H1 (cell line): ENCODE data around the genes MCTS2 and DUSP15.

- RRBS = no CpG with 5 or more reads among the region's 6 CpGs
CAGE:
- cytosol, long polyA plus RNA = no peak
- long polyA plus RNA = no peak
- nucleus, long polyA plus RNA = no peak
These were observed 46.7 kb downstream of the GINS1 start for GRCh38 chr20:25454211-25454457.

GRCh38 chr20:25582593-25582878 lies 2.8 kb downstream of the NINL start:
- RRBS = no CpG with 5 or more reads among the region's 1 CpG
CAGE:
- cytosol, long polyA plus RNA = no peak
- long polyA plus RNA = no peak
- nucleus, long polyA plus RNA = no peak

GRCh38 chr20:26009348-26009979 lies 312.8 kb upstream of the ZNF337 start:
- RRBS = no CpG with 5 or more reads among the region's 28 CpGs
CAGE:
- cytosol, long polyA plus RNA = no peak
- long polyA plus RNA = no peak
- nucleus, long polyA plus RNA = no peak

DNA sequence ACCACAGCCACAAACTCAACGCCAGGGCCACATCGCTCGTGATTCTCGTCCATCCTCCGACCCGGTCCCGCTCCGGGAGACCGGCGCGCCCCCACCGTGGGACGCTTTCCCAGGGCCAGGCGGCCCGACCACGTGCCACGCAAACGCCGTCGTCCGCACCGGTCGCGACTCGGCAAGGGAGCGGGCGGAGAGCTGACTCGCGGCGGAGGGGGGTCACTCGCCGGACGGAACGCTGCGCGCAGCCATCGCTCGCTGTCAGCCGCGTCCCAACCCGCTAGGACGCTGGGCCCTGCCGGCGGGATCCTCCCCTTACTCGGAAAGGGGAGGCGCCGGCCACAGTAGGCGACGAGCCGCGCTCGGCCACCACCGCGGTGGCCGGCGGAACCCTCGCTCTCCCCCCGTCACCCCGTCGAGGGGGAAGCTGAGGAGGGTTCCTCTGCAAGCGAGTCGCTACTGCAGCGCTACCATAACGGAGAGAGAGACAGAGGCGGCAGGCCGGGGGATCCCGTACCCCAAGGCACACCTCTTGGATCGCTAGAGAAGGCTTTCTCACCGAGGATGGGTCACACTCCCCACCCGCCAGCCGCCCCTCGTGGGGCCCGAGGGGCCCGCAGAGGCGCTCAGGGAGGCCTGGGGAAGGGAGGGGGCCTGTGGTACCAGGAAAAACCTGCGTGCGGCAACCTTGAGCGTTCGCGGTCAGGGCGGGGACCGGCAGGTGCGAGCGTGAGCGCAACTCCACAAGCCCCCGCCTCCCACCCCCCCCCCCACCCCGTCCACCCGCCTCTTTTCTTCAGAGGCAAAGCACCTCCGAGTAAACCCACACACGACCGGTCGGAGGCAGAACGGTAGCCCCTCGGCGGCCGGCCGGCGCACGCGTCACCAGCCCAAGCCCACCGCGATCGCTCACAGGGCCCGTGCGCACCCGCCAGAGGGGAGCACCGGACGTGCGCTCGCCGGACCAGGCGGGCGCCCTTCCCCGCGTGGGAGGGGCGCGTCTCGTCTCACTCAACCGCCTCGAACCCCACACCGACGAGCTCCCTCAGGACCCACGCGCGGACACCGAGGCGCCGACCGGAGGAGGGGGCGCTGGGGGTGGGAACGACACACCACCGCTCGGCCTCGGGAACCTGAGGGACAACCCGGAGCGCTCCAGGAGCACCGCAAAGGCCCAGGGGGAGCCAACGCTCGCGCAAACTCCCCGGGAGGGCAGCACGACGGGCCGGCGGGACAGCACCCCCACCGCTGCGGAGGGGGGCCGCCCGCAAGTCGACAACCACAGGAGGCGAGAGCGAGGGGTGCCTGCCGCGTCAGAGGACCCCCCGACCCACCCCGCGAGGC lies 512.2 kb upstream of the ZNF337 start:
- RRBS = 7% methylated on average over 94 of the region's 157 CpGs
CAGE:
- cytosol, long polyA plus RNA = no peak
- long polyA plus RNA = no peak
- nucleus, long polyA plus RNA = no peak

DNA sequence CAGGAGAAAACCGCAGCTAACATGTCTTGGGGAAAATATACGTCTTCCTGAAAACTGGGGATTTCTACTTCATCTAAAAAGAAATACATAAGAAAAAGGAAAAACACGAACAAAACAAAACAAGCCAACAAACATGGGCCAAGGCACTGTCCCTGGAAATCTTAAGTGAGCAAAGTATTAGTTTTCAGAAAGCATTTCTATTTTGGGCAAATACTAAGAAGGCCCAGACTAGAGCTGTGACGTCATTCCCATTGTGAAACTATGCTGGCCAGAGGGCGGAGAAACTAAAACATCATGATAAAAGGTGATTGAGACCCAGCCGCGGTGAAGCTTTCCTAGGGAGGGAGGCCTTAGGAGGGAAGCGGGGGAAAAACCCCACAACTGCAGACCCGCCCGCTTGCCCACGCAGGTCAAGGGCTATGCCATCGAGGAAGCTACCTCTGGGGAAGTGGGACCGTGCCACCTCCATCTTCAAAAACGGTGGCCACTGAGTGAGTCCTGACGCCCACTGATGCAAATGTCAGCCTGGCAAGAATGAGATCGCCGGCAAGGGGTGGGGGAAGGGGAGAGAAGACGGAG lies 1504.8 kb upstream of the DEFB115 start:
- RRBS = no CpG with 5 or more reads among the region's 18 CpGs
CAGE:
- cytosol, long polyA plus RNA = no peak
- long polyA plus RNA = no peak
- nucleus, long polyA plus RNA = no peak

GRCh38 chr20:30288843-30289278 lies 968.6 kb upstream of the DEFB115 start:
- RRBS = no CpG with 5 or more reads among the region's 7 CpGs
CAGE:
- cytosol, long polyA plus RNA = no peak
- long polyA plus RNA = no peak
- nucleus, long polyA plus RNA = no peak

DNA sequence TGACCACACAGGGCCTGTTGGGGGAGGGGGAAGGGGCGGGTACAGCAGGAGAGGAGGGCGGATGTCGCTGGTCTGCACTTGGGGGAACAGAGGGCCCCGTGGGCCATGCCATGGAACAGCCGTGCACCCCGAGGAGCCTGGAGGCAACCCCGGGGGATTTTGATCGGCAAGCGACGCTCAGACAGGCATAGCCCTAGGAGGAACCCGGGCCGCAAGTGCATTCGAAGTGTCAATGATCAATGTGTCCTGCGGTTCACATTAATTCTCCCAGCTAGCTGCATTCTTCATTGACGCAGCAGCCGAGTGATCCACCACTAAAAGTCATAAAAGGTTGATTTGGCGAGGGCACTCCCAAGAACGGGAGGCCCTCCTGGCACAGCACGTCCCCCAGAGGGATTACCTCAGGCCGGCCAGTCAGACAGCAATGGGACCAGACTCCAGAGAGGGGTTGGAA lies 772.7 kb upstream of the DEFB115 start:
- RRBS = no CpG with 5 or more reads among the region's 20 CpGs
CAGE:
- cytosol, long polyA plus RNA = no peak
- long polyA plus RNA = no peak
- nucleus, long polyA plus RNA = no peak

DNA sequence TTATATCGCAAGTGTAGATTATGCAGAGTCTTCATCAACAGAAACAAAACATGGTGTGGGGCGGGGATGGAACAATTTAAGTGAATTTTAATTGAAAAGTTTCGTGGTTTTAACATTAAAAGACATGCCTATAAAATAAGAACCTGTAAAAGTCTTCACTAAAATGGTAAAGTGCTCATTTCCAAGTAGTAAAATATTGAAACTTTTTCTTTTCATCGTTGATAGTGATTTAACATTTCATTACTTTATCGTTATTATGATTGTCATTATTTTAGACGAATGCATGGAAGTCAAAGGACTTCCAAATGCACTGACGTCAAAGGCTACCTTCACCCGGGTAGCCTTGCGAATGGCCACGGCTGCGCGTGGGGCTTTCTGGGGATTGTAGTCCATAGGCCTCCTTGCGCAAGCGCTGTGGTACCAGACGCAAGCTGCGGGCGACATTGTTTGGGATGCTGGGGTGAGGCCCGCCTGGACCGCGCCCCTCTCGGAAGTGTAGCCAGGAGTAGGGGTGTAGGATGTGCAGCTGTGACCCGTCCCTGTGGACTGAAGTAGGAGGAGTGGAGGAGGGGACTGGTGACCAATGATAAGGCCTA lies 720.2 kb upstream of the DEFB115 start:
- RRBS = no CpG with 5 or more reads among the region's 22 CpGs
CAGE:
- cytosol, long polyA plus RNA = no peak
- long polyA plus RNA = no peak
- nucleus, long polyA plus RNA = no peak

DNA sequence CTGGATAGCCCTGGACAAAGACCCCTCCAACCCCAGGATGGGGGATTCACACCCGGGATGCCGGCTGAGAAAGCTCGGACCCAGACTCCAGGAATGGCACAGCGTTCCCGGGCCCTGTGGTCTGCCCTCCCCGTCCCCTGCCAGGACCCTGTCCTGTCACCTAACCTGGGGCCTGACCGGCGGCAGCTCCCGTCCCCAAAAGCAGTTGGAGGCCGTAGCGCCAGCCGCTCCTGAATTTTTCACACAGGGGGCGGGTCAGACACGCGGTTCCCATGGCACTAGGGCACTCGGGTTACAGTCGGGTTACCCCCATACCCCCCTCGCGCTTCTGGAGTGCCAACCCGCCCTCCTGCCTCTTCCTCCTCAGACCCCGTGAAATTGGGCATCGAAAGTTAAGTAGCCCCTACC lies 434 bp downstream of the REM1 start:
- RRBS = 88% methylated on average over 6 of the region's 22 CpGs
CAGE:
- cytosol, long polyA plus RNA = no peak
- long polyA plus RNA = no peak
- nucleus, long polyA plus RNA = no peak

DNA sequence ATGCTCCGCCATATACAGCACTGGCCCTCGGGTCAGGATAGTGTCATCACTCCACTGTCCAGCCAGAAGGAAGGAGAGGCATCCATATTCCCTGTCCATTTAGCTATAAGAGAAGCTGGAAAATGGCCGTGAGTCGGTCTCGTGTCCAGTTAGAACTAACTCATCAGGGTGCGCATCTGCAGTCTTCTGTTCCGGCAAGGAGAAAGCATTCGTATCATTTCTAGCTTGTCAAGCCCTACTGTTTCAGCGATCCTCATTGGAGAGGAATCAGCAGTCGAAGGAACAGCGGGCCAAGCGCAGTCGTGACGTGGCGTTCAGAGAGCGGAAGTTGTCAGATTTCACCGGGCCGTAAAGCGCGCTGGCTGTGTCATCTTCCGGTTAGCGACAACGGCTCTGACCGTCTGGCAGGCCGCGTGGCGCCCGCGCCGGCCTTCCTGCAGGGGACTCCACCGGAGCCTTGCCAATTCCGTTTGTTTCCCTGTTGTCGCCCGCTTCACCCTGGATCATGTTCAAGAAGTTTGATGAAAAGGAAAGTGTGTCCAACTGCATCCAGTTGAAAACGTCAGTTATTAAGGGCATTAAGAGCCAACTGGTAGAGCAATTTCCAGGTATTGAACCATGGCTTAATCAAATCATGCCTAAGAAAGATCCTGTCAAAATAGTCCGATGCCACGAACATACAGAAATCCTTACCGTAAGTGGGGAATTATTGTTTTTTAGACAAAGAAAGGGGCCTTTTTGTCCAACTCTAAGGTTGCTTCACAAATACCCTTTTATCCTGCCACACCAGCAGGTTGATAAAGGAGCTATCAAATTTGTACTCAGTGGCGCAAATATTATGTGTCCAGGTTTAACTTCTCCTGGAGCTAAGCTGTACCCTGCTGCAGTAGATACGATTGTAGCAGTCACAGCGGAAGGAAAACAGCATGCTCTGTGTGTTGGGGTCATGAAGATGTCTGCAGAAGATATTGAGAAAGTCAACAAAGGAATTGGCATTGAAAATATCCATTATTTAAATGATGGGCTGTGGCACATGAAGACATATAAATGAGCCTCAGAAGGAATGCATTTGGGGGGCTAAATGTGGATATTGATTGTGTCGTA lies at the start of gene MCTS2:
Gene MCTS2 (plus strand): TSS at position 381 of the 1,104 bp plus-strand sequence.
- RRBS = 11% methylated on average over 10 of the region's 42 CpGs
CAGE:
- cytosol, long polyA plus RNA = start-site peak on the plus strand centred at position 436 of the sequence, 50 bp wide, 664 reads
- long polyA plus RNA = start-site peak on the plus strand centred at position 417 of the sequence, 72 bp wide, 831 and 1,392 reads in 2 replicates
- nucleus, long polyA plus RNA = start-site peak on the minus strand centred at position 319 of the sequence, 30 bp wide, 15 reads; start-site peak on the plus strand centred at position 414 of the sequence, 77 bp wide, 1,012 reads

GRCh38 chr20:31551445-31552410 lies 4.5 kb downstream of the MCTS2 start:
- RRBS = no CpG with 5 or more reads among the region's 11 CpGs
CAGE:
- cytosol, long polyA plus RNA = no peak
- long polyA plus RNA = no peak
- nucleus, long polyA plus RNA = no peak

DNA sequence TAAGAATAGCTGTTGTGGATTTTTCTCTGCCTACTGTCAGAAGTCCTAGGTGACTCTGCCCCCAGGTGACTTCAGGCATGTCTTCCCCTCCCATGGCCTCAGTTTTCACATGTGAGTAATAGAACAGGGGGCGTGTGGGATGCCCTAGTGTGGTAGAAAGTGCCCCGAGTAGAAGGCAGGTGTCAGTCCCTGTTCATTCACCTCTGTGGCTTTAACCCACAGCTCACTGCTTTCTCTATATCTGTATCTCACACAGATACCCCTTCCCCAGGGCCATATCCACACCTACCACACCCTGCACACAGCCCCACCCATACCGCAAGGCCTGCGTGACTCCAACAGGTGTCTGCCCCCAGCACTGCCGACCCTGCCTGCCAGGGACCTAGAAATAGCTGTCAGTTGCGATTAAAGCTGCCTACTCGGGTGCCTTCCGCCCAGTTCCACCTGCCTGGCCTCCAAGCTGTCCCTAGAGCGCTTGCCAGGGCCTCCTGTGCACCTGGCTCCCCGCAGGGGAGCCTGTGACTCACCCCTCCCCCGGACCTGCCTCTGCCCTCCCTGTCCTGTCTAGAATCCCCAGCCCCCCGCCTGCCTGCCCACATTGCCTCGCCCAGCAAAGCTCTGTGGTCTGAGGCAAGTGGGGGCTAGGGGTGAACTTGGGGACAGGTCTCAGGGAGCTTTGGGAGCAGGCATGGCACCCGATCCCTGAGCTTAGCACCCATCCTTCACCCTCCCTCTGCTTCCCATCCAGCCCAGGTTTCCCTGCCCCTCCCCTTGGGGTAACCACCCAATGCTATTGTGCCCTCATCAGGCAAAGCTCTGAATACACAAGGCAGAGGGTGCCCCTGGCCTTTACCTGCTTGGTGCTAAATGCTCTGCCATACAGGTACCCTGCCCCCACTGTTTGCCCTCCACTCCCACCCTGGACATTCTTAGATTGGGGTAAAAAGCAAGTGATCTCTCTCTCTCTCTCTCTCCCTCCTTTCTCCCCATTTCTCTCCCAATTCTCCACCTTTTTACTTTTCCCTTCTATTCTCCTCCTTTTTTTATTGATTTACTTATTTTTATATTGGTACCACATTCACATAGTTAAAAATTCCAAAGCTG lies 19.7 kb downstream of the MCTS2 start:
- RRBS = no CpG with 5 or more reads among the region's 14 CpGs
CAGE:
- cytosol, long polyA plus RNA = no peak
- long polyA plus RNA = no peak
- nucleus, long polyA plus RNA = no peak

- RRBS = no CpG with 5 or more reads among the region's 14 CpGs
CAGE:
- cytosol, long polyA plus RNA = no peak
- long polyA plus RNA = no peak
- nucleus, long polyA plus RNA = no peak
These were observed 22.1 kb downstream of the MCTS2 start for GRCh38 chr20:31568917-31569988.

GRCh38 chr20:31593244-31594168 lies 11.6 kb upstream of the ID1 start:
- RRBS = no CpG with 5 or more reads among the region's 14 CpGs
CAGE:
- cytosol, long polyA plus RNA = no peak
- long polyA plus RNA = no peak
- nucleus, long polyA plus RNA = no peak

GRCh38 chr20:31633331-31633728 lies 4.4 kb upstream of the COX4I2 start:
- RRBS = no CpG with 5 or more reads among the region's 11 CpGs
CAGE:
- cytosol, long polyA plus RNA = no peak
- long polyA plus RNA = no peak
- nucleus, long polyA plus RNA = no peak

DNA sequence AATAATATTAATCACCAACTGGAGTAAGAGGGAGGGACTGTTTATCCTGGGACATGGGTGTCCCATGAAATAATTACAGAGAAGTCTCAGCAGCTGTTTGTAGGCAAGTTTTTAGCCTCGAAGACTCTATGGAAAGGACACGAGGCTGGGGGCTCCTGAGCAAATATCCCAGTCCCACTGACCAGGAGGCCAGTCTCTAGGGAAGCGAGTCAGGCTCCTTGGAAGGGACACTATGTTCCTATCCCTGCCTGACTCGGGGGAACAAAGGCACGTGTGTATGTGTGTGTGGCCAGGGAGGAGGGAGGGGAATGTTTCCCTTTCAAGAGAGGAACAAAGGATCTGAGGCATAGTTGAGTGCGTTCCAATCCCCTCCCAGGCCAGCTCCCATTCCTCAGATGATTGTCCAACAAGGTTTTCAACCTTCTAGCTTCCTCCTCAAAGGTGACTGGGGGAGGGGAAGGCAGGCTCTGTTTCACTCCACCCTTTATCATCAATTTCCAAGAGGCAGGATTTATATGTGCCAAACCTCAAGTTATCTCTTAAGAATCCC lies 10.1 kb downstream of the BCL2L1 start:
- RRBS = no CpG with 5 or more reads among the region's 6 CpGs
CAGE:
- cytosol, long polyA plus RNA = no peak
- long polyA plus RNA = no peak
- nucleus, long polyA plus RNA = no peak

GRCh38 chr20:31869690-31870992 lies at the start of gene DUSP15:
TSS of gene DUSP15 (minus strand) at chr20:31870527.
- RRBS = 1% methylated on average over 30 of the region's 102 CpGs
CAGE:
- cytosol, long polyA plus RNA = no peak
- long polyA plus RNA = no peak
- nucleus, long polyA plus RNA = start-site peak on the plus strand at chr20:31870614-31870634, 6 reads

- RRBS = 19% methylated on average over 4 of the region's 41 CpGs
CAGE:
- cytosol, long polyA plus RNA = no peak
- long polyA plus RNA = no peak
- nucleus, long polyA plus RNA = no peak
These were observed 15.3 kb upstream of the CCM2L start for GRCh38 chr20:31994812-31995413.

- RRBS = no CpG with 5 or more reads among the region's 11 CpGs
CAGE:
- cytosol, long polyA plus RNA = no peak
- long polyA plus RNA = no peak
- nucleus, long polyA plus RNA = no peak
These were observed 10.7 kb downstream of the HCK start for GRCh38 chr20:32062548-32063327.

DNA sequence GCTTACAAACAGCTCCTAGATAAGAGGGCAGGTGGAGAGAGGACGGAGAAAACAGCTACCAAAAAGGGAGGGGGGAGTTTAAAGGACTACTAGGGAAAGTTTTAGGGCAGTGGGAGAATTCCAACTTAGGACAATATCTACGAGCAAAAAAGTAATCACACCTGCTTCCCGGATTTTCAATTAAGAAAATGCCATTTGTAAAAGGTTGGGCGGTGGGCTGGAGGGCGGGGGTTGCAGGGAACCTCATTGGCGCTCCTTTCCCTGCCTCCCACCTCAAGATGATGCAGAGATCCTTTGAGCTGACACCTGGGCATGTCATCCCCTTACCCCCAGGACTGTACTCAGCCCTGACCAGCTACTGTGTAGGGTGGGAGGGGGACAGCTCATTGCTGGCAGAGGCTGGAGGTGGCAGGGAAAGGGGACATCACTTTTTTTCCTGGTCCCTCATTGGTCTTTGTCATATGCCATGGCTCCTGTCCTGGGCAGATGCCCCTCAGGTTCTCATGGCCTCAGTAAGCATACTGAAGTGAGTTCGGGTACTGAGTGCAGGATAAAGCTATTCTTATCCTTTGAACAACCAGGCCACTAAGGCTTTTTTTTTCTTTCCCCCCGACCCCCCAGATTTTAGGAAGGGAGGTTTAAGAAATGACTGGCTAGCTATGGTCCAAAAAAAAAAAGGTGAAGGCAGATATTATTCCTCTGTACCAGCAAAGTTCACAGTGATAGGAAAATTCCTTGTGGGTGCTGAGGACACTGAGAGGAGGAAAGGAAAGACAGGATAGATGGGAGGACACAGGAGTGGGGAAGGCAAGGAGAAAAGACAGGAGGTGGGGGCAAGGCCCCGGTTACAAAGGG lies 14.1 kb downstream of the PLAGL2 start:
- RRBS = no CpG with 5 or more reads among the region's 9 CpGs
CAGE:
- cytosol, long polyA plus RNA = no peak
- long polyA plus RNA = no peak
- nucleus, long polyA plus RNA = no peak